GM23248 (cell line): Measurements from ENCODE around the genes SYT13, CHRM4 and HARBI1.

GRCh38 chr11:44857427-44857922, 93.2 kb downstream of the TP53I11 start:
- RAMPAGE, long total RNA = no peak

DNA sequence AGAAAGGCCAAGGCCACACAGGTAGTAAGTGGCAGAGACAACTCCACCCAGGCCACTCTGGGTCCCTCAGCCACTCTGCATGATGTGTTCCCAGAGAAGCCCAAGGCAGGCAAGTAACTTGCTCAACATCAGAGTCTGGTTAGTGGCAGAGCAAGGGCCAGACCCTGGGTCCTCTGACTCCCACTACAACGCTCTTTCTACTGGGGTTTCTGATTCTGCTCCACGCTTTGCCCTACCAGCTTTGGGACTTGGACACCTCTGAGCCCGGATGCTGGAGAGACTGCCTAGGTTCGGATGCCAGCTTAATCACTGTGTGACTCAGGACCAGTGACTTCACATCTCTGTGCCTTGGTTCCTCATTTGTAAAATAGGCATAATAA, 67.2 kb downstream of the TP53I11 start:
- RAMPAGE, long total RNA = no peak

- RAMPAGE, long total RNA = no peak
These were observed 38.5 kb downstream of the TP53I11 start for GRCh38 chr11:44912165-44912534.

GRCh38 chr11:44956742-44957418, 6.2 kb upstream of the TP53I11 start:
- RAMPAGE, long total RNA = no peak

GRCh38 chr11:45089477-45089872, 57.0 kb upstream of the PRDM11 start:
- RAMPAGE, long total RNA = no peak

DNA sequence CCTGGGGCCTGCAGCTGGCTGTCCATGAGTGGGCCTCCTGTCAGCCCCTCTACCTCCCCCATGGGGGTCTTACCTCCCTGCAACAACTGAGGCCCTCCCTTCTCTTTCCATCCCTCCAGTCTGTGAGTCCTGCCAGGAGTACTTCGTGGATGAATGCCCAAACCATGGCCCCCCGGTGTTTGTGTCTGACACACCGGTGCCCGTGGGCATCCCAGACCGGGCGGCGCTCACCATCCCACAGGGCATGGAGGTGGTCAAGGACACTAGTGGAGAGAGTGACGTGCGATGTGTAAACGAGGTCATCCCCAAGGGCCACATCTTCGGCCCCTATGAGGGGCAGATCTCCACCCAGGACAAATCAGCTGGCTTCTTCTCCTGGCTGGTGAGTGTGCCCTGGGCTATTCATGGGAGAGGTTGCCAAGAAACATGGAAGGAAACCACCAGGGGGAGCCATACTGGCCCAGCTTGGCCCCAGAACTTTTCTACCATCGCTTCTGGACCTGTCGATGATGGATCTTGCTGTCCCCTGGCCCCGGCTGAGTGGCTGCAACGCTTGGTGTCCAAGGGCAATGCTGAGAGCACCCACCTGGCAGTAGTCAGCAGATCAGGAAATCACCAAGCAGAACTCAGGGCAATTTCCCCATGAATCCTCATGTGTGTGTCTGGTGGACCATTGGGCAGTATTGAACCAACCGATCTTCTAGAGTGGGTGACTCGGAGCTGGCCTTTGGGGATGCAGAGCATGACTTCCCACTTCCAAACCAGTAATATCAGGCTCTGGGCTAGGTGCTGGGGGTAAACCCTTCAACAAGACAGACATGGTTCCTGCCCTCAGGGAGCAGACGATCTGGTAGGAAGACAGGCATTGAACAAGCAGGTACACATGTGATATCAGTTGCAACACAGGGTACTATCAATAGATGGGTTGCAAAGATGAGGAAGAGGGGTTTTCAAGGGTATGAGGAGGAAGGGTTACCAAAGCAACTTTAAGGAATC, 36.6 kb downstream of the PRDM11 start:
- RAMPAGE, long total RNA = no peak

- RAMPAGE, long total RNA = no peak
These were observed 19.4 kb downstream of the SYT13 start for GRCh38 chr11:45266692-45267148.

- RAMPAGE, long total RNA = no peak
These were observed at the start of gene SYT13 for GRCh38 chr11:45285671-45286947. Gene SYT13 (minus strand): TSS chr11:45286341.

DNA sequence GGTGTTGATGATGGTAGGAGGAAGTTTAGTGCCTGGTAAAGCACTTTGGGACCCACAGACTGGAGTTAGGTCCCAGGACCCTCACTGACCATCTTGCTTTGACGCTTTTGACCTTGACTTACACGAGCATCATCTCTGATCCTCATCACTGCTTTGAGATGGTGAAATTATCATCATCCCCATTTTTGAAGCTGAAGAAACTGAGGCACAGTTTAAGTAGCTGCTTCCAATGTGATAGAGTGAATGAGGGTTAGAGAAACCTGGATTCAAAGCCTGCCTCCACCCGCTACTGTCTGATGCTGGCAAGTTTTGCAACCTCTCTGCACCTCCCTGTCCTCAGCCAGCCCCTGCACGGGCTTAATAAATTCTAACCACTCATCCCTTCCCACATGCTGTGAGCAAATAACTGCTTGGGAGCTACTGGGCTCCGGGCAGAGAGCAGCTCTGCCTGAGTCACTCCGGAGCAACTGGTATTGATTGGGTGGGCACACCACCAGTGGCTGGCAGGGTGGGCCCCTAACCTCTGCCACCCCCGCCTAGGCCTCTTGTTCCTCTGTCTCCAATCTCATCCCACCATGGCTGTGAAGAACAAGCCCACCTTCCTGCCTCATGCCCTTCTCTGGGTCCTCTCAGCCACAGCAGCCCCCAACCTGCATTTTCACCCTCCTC, 104.2 kb upstream of the SYT13 start:
- RAMPAGE, long total RNA = no peak

GRCh38 chr11:45859329-45860475, 12.4 kb downstream of the CRY2 start:
- RAMPAGE, long total RNA = no peak

- RAMPAGE, long total RNA = no peak
These were observed 15.7 kb upstream of the MAPK8IP1 start for GRCh38 chr11:45869532-45870378.

- RAMPAGE, long total RNA = no peak
These were observed 7.6 kb downstream of the FREY1 start for GRCh38 chr11:45899052-45900370.

DNA sequence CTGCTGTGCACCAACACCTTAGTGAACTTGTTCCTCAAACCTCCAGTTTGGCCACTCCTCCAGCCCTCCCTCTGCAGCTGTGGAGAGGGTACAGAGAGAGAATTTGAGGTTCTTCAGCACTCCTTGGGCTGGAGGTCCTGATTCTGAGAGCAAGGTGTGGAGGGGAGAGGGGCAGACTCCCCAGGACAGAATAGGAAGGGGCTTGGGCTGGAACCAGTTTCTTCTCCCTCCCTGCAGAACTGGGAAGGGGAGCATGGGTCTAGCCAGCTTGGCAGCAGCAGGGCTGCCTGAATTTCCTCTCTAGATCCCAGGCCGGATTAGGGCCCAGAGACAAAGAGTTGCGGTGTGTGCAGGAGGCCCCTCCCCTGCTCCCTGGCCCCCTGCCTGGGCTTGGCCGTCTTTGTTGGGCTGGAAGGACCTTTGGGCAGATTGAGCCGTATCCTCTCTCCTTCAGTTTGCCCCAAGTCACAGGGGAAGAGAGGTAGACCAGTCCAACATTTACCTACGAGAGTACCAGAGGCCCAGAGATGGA, 2.4 kb upstream of the PEX16 start:
- RAMPAGE, long total RNA = no peak

GRCh38 chr11:45934401-45934873, 12.0 kb downstream of the LARGE2 start:
- RAMPAGE, long total RNA = no peak

GRCh38 chr11:46273733-46274280, 3.7 kb upstream of the CREB3L1 start:
- RAMPAGE, long total RNA = no peak

DNA sequence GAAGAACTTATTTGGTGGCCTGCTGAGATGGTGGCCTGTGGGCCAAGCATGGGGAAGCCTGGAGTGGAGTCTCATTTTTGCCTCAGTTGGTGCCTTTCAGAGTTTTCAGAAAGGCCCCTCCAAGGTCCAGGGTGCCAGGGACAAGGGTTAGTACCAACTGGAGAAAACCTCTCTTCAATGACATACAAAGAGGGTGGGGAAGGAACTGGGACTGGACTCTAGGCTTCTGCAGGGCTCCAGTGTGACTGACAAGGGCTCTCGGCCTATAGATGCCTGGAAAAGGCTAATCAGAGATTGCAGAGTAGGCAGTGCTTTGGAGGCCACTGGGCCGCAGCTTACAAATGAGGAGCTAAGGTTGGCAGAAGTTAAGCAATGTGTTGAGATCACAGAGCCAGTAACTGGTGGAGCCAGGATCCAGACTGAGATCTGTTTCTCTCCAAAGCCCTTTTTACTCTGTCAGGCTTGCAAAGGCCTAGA, 7.5 kb upstream of the DGKZ start:
- RAMPAGE, long total RNA = no peak

- RAMPAGE, long total RNA = no peak
These were observed 2.0 kb upstream of the DGKZ start for GRCh38 chr11:46345166-46345808.

- RAMPAGE, long total RNA = no peak
These were observed at the start of gene CHRM4 for GRCh38 chr11:46391453-46392263. Gene CHRM4 (minus strand): TSS chr11:46391776.

DNA sequence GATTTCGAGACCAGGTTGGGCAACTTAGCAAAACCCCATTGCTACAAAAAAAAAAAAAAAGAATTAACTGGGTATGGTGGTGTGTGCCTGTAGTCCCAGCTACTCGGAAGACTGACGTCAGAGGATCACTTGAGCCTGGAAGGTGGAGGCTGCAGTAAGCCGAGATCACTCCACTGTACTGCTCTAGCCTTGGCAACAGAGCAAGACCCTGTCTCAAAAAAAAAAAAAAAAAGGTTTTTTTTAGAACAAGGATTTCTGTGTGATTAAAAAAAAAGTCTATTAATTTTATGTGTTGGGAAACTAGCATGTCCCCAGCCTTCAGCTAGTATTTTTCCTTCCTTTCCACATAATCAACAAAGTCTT, 5.6 kb upstream of the AMBRA1 start:
- RAMPAGE, long total RNA = no peak

GRCh38 chr11:46616198-46617433, at the start of gene HARBI1:
Gene HARBI1 (minus strand): TSS chr11:46617227.
- RAMPAGE, long total RNA = no peak